Iris pigment epithelial cell (primary cell): Measurements from ENCODE around the genes SLC25A1, GP1BB and TXNRD2.

GRCh38 chr22:18079182-18079434 lies 1.3 kb downstream of the PEX26 start:
- RRBS = no CpG with 5 or more reads among the region's 3 CpGs

DNA sequence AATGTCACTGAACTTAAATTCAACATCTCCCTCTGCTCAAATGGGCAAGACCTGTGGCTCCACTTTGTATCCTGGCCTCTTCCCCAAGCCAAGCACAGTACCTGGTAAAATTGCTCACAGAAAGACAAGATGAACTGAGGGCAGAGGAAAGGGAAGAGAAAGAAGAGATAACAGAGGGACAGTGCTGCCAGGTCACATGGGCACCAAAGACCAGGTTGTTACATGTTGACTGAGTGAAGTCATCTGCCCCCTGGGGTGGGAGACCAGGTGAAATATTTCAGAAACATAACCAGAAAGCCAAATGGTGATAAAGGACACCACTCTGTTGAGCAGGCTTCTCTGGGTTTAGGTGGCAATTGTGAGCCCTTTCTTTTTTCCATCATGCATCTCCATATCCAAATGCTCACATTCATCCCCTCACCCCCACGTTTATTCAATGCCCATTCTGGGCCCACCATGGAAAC lies 51.8 kb downstream of the DGCR2 start:
- RRBS = no CpG with 5 or more reads among the region's 1 CpG

- RRBS = 1% methylated on average over 37 of the region's 108 CpGs
These were observed at the start of gene SLC25A1 for GRCh38 chr22:19178123-19178899. SLC25A1 (minus strand) TSS chr22:19178736.

DNA sequence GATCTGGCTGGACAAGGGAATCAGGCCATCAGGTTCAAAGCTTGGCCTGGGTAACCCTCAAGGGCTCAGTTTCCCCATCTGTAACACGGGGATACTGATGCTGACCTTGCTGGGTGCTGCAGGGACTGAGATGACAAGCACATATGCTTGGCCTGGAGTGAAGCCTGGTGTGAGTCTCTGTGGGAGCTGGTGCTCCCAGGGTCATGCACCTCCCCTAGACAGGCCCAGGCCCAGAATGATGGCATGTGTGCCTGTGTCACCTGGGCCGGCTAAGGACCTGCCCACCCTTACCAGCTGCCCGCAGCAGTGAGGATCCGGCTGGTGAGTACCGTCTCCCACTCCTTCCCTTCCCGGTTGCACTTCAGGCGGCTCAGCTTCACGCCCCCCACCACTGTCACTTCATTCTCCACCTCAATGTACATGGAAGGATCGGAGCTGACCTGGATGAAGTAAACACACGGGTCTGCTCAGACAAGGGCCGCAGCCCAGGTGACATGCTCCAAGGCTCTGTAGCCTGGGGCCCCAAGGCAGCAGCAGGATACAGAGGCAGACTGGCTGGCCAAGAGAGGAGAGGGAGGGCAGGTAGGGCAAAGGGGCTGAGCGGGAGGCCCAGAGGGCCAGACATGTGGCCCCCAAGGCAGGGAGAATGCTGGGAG lies 67.7 kb upstream of the CLTCL1 start:
- RRBS = 100% methylated on average over 3 of the region's 12 CpGs

- RRBS = no CpG with 5 or more reads among the region's 8 CpGs
These were observed 33.6 kb downstream of the HIRA start for GRCh38 chr22:19397709-19398493.

GRCh38 chr22:19403787-19404506 lies 27.6 kb downstream of the HIRA start:
- RRBS = no CpG with 5 or more reads among the region's 2 CpGs

GRCh38 chr22:19523198-19524313 lies 654 bp downstream of the CLDN5 start:
- RRBS = 2% methylated on average over 31 of the region's 113 CpGs

- RRBS = 29% methylated on average over 5 of the region's 14 CpGs
These were observed 55.7 kb upstream of the CLDN5 start for GRCh38 chr22:19579770-19580480.

- RRBS = no CpG with 5 or more reads among the region's 17 CpGs
These were observed 26.3 kb upstream of the SEPTIN5 start for GRCh38 chr22:19687884-19688424.

GRCh38 chr22:19717585-19718790 lies 3.7 kb downstream of the SEPTIN5 start:
- RRBS = 4% methylated on average over 67 of the region's 136 CpGs

GRCh38 chr22:19718905-19719428 lies 4.4 kb upstream of the GP1BB start:
- RRBS = 15% methylated on average over 3 of the region's 46 CpGs

- RRBS = 69% methylated on average over 7 of the region's 56 CpGs
These were observed at the start of gene GP1BB for GRCh38 chr22:19723123-19723725. GP1BB (plus strand) TSS chr22:19723539.

- RRBS = 24% methylated on average over 11 of the region's 42 CpGs
These were observed 2.1 kb upstream of the TBX1 start for GRCh38 chr22:19758371-19759004.

DNA sequence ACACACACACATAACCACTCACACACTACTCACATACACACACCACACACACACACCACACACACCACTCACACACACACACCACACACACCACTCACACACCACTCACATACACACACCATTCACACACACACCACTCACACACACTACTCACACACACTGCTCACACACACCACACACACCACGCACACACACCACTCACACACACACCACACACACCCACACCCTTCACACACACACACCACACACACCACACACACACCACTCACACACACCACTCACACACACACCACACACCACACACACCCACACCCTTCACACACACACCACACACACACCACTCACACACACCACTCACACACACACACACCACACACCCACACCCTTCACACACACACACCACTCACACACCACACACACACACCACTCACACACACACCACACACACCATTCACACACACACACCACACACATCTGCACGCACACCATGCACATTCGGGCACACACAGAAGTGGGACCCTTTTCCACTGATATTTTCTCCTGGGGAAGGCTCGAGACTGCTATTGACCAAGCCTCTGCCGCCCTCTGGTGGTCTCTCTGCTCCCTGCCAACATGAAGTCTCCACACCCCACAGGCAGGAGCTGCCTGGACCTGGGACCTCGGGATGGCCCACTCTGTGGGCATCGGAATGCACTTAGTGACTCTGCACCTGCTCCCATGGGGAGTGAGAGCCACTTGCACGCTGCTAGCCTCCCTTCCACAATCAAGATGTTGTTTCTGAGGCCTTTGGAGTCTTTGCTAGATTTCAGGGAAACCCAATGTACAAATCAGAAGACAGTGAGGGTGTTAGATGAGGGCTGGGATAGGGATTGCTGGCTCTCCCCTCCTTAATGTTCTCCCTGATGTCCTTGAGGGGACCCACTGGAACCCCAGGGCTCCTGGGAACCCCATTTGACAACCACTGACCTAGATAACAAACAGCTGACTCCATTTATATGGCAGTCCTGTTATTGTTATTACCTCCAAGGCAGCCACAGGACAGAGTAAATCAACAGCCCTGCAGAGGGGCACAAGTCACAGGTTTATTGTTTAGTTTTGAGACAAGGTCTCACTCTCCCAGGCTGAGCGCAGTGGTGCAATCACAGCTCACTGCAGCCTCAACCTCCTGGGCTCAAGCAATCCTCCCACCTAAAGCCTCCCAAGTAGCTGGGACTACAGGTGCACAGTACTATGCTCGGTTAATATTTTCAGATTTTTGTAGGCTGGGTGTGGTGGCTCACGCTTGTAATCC lies 31.6 kb upstream of the COMT start:
- RRBS = no CpG with 5 or more reads among the region's 11 CpGs

- RRBS = 1% methylated on average over 30 of the region's 57 CpGs
These were observed at the start of gene TXNRD2 for GRCh38 chr22:19941609-19942151. TXNRD2 (minus strand) TSS chr22:19941818.

GRCh38 chr22:20017107-20017404 lies 433 bp upstream of the ARVCF start:
- RRBS = no CpG with 5 or more reads among the region's 21 CpGs

GRCh38 chr22:20017896-20018111 lies 1.2 kb upstream of the ARVCF start:
- RRBS = no CpG with 5 or more reads among the region's 2 CpGs

- RRBS = no CpG with 5 or more reads among the region's 23 CpGs
These were observed 23.1 kb downstream of the RTN4R start for GRCh38 chr22:20244858-20245526.

DNA sequence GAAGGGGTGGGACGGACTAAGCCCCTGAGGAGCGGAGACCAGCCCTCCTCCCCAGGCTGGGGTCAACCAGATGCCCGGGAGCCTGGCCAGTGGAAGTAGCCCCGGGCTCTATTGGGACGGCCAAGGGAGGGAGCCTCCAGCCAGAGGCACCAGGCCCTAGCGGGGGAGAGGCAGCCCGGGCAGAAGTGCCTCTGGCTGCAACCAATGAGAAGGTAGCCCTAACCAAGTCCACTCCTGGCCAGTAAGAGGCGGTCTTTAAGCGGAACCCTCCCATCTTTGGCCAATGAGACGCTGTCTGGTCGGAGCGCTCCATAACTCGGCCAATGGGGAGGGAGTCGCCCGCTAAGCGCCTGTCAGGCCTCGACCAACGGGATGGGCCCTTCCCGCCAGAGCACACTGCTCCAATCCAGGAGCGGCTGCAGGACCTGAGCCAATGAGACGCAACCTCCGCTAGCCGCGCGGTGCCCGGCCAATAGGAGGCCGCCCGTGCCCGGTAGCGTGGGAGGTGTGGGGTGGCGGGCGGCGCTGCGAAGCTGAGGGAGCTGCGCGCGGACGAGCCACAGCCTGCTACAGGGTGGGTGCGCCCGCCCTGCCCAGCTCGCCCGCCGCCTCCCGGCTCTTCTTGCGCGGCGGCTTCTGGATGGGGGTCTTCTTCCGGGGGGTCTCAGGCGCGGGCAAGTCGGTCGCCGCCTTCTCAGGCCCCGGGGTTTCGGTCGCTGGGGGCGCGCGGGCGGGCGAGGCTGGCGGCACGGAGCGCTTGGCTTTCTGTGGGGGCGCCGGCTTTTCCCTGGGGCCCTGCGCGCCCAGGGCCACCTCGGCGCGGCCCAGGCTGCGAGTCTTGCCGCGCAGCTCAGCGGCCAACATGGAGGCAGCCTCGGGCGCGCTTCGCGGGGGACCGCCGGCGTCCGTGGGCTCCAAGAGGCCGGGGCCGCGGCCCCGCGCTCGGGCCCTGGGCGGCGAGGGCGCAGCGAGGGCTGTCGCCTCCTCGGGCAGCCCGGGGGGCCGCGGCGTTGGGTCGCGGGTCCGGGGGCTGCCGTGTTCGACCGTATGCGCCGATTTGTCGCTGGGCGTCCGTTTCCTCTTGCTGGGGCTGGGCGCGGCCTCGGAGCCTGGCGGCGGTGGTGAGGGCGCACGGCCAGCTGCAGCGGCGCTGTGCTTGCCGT lies 12.4 kb downstream of the SCARF2 start:
- RRBS = 76% methylated on average over 22 of the region's 121 CpGs

DNA sequence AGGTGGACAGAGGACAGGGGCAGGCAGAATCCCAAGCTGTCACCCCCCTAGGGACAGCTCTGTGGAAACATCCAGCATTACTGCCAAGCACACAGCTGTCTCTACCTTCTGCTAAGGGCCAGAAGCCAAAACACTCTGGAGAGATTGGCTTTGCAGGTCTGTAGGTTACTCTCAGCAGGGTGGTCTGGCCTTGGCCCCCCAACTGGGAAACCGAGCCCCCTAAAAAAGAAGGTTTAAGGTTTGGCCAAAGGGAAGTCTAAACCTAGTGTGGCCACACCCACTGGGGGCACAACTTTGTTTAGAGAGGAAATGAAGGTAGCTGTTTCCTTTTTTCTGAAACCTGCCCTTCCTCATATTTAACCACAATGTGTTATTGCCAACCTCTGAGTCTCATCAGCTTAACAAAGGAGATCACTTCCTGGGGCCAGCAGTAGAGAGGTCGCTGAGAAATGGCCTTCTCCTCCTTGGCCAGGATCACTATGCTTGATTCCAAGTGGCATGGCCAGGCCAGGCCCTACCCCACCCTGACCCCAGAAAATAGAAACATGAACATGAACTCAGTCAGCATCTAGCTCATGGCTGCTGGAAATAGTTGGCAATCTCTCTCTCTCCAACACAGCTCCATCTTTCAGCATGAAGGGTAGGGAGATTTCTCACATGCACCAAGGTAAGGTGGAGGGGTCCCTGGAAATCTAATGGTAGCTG lies 25.9 kb upstream of the SCARF2 start:
- RRBS = no CpG with 5 or more reads among the region's 2 CpGs